Occipital lobe (tissue), 2 donors: ENCODE data around the genes CDRT4, UBB and RASD1.

- RAMPAGE, long total RNA: no peak
Observed at GRCh38 chr17:15431740-15432207, 35.6 kb downstream of the CDRT4 start.

GRCh38 chr17:15458032-15458322 is 9.4 kb downstream of the CDRT4 start:
- RAMPAGE, long total RNA: no peak

DNA sequence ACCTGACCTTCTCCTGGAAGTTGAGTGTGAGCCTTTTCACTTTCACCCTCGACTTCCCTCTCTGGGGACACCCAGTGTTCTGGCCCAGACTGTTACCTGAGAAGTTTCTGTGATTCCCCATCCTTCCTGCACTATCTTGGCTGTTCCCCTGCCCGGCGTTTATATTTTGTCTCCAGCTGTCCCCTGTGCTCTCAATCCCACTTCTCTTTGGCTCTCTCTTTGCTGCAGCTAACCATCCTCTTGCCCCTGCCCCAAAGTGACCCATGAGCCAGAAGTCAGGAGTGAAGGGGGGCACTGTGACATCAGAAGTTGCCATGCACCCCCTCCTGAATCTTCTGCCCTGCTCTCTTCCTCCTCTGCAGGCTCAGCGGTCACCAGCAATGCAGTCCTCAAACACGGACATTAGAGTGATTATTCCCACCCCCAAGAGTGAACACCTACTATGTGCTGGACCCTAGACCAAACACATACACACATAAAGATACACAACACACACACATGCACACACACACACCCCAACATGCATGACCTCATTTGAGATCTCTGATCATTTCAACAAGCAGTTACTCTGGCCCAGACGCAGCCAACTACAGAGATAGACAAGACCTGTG is at the start of gene CDRT4:
TSS of gene CDRT4 (minus strand) at position 258 of the 611 bp plus-strand sequence.
- RAMPAGE, long total RNA: no peak

DNA sequence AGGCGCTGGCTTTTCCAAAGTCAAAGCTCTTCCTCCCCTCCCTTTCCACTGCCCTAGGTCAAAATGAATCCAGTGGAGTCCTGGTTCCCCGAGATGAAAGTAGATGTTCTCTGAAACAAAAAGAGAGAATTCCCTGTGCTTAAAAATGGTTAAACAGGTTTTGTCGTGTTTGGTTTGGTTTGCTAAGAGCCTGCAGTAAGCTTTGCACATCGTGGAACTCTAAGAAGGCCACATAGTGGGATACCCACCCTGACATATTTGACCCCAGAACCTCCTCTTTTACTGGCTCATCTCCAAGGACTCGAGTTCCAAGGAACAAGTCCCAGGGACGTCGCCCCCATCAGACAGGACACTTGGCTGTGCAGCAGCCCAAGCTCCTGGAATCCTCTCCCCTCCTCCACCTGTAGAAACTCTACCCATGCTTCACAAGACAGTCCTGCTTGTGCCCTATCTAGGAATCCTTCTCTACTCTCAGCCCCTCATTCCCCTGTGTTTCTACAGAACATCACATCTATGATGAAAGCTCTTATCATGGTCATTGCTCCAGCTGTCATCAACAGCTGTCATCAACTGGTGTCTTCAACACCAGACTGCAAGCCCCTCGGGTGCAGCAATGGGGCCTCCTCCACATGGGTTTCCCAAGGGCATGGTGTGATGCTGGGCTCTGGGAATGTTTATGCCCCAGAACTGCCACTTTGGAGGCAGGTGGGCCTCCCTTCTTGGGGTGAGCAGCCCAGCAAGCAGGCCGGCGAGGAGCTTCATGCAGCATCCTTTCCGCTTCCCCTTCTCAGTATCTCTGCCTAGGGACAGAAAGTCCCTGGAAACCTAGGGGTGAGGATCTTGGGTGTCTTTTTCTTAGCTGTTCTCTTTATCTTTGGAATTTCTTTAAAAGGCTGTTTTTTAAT is 21.1 kb upstream of the CDRT4 start:
- RAMPAGE, long total RNA: no peak

DNA sequence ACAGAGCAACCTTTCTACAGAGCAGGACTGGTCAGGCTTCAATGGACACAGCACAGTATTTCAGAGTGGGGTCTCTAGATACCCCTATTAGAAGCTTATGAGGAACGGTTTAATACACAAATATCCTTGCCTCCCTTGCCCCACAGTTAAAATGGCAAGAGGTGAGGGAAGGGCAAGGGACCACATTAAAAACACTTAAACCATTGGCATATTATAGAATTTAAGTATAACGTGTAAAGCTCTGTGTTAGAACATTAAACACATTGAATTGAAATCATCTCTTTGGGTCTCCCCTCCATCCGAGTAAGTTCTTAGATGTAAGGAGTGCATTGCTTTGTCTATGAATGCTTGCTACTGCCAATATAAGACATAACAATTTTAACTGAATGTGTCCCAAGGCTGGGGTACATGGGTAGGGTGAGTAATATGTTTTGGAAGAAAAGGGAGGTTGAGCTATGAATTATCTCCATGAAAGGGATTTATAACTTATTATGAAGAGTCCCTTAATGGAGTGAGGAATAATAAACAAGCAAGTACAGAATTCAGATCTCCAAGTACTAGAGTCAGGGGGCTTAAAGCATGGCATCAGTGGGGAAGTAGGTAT is 25.9 kb downstream of the TTC19 start:
- RAMPAGE, long total RNA: no peak

DNA sequence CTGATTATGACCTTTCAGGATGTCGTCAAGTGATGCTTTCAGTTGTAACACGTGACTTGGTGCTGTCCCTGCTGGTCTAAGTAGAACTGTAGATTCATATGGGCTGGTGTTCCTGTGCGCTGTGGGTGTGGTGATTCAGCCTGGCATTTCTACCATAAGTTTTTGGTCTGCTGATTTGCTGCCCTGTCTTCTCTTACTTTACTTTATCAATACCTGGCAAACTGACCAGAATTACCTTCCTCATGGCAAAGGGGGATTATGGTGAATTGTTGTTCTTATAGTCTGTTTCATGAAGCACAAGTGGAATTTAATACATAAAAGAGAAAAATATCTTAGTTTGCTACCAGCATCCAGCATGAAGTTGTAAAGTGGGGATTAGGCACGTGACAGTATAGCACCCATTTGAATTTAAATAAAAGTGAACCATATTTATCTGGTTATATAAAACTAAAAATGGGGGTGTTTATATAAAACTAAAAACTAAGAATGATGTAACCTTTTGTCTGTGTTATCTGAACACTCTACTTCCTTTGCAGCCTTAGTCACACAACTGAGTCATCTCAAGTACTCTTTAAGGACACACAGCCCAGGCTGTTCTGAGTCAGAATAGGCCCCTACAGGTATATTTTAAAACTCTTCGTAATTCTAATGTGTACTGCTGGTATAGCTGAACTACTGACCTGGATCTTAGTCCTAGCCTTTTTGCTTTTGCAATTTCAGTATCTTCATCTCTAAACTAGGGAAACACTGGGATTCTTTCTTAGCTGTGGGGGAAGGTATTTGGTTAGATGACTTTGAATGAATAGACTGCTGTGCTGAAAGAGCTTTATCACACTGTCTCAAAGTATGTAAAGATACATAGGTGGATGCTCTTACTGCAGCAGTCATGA is 28.3 kb downstream of the TTC19 start:
- RAMPAGE, long total RNA: no peak

GRCh38 chr17:16046775-16047296 is 47.2 kb downstream of the TTC19 start:
- RAMPAGE, long total RNA: no peak

DNA sequence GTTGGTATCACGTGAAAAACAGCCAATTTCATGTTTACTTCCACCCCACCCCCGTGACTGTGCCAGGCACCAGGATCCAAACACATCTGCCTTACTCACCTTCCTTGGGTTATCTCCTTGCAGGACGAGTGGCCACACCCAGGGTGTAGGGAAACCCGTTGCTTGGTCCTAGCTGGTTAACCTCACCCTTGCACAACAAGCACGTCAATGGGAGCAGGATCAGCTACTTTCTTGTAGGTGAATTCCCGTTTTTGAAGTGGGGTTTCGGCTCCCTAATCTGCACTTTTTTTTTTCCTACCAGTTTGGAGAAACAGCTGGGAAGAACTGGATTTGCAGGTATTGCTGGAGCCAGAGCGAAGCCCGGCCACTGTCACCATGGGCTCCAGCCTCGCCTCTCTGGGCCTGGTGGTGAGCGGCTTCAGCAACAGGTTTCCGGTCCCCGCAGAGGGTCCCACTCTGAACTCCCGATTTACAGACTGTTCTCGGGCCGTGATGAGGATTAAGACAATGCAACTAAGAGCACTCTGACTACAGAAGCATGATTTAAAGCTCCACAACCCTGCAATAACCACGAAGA is 2.1 kb upstream of the UBB start:
- RAMPAGE, long total RNA: no peak

DNA sequence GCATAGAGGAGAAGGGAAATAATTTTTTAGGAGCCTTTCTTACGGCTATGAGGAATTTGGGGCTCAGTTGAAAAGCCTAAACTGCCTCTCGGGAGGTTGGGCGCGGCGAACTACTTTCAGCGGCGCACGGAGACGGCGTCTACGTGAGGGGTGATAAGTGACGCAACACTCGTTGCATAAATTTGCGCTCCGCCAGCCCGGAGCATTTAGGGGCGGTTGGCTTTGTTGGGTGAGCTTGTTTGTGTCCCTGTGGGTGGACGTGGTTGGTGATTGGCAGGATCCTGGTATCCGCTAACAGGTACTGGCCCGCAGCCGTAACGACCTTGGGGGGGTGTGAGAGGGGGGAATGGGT is at the start of gene UBB:
TSS of gene UBB (plus strand) at position 205 of the 352 bp plus-strand sequence.
- RAMPAGE, long total RNA: start-site peak on the plus strand centred at position 208 of the sequence, 89 bp wide, 3,821 and 8,500 reads in 2 replicates

DNA sequence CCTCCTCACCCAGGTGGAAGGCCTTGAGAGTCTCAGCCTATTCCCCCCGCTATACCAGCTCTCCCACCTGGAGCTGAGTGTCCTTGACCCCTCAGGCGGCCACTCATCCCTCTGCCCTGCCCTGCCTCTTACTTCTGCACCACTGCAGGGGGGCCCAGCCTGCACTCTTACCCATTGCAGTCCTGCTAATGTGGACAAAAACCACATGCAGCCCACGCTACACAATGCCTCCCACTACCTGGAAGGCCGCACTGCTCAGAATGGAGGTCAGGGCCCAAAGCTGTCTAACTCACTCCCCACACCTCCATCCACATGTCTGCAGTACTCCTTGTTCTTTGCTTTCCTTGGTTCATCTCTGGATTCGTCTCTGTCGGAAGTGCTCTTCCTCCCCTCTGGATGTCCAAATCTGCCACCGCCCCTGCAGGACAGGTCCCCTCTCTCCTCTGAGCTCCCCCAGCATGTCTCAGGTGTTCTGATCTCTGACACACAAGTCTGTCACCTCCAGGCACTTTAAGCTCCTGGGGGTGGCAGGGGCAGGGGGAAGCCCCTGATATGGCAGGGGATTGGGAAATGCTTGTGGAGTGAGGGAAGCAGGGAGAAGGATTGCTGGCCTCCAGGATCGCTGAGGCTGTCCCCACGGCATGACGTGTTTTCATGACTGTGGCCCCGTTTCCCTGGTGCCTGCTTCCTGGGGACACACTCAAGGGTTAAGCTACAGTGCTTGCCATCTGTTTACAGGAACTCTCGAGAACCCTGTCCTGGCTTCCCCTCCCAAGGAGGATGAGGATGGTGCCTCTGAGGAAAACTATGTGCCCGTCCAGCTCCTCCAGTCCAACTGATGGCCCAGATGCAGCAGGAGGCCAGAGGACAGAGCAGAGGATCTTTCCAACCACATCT is 20.9 kb downstream of the TRPV2 start:
- RAMPAGE, long total RNA: no peak

GRCh38 chr17:16443771-16444461 is 28.5 kb downstream of the TRPV2 start:
- RAMPAGE, long total RNA: no peak

DNA sequence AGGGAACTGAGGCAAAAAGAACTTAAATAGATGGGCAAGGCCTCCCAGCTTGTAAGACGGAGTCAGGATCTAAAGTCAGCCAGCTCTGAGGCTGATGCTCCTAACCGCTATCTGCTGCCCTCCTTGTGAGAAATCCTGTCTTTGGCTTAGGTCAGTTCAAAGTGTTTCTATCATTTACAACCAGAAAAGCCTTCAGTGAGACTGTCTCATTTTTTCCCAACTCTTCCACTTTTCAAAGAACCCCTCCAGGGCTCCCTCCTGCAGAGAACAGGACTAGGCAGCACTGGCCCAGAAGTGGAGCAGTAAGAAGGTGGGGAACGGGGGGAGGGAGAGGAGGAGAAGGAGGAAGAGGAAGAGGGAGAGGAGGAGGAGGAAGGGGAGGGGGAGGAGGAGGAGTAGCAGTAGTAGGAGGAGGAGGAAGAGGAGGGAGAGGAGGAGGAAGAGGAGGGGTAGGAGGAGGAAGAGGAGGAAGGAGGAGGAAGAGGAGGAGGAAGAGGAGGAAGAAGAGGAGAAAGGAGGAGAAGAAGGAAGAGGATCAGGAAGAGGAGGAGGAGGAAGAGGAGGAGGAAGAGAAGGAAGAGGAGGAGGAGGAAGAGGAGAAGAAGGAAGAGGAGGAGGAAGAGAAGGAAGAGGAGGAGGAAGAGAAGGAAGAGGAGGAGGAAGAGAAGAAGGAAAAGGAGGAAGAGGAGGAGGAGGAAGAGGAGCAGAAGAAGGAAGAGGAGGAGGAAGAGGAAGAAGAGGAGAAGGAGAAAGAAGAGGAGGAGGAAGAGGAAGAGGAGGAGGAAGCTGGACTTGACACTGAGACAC is 36.1 kb downstream of the LRRC75A start:
- RAMPAGE, long total RNA: no peak

- RAMPAGE, long total RNA: no peak
Observed at GRCh38 chr17:17173838-17174185, 32.3 kb downstream of the PLD6 start.

GRCh38 chr17:17180001-17180753 is 26.0 kb downstream of the PLD6 start:
- RAMPAGE, long total RNA: no peak

DNA sequence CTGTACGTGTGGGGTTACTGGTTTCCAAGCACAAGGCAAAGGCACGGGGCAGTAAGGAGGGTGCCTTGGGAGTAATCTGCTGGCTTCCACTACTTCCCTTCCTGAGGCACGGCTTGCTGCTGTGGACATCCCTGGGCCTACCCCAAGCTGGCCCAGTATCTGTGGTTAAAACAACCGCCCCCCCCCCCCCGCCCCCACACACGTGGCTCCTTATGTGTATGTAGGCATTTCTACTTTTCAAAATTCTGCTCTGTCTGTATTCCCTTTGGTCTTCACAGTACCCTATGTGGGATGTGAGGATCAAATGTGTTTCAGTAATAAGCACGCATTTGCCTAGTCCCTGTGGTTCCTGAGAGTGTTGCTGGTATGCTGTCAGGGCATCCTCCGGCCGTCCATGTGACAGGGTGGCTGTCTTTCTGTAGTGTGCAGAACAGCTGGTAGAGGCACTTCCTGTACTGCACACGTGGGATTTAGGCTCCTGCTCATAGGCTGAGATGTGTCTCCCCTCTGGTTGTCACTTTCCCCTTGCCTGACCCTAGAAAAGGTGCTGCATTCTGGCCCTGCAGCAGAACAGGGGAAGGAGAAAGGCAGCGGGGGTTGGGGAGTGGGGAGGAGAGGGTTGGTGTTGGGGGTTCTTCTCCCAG is 2.2 kb downstream of the NT5M start:
- RAMPAGE, long total RNA: no peak

GRCh38 chr17:17447224-17447894 is 29.4 kb upstream of the MED9 start:
- RAMPAGE, long total RNA: no peak

GRCh38 chr17:17495812-17496749 is at the start of gene RASD1:
Gene RASD1, minus strand, starts transcription at chr17:17496395.
- RAMPAGE, long total RNA: no peak

- RAMPAGE, long total RNA: no peak
Observed at GRCh38 chr17:17535926-17536457, 39.8 kb upstream of the RASD1 start.

GRCh38 chr17:17549647-17550525 is 41.6 kb downstream of the PEMT start:
- RAMPAGE, long total RNA: no peak

- RAMPAGE, long total RNA: no peak
Observed at GRCh38 chr17:17684778-17685823, 3.8 kb downstream of the RAI1 start.